BJ (cell line): Measurements from ENCODE around the genes LHFPL6, KBTBD6 and MTRF1.

DNA sequence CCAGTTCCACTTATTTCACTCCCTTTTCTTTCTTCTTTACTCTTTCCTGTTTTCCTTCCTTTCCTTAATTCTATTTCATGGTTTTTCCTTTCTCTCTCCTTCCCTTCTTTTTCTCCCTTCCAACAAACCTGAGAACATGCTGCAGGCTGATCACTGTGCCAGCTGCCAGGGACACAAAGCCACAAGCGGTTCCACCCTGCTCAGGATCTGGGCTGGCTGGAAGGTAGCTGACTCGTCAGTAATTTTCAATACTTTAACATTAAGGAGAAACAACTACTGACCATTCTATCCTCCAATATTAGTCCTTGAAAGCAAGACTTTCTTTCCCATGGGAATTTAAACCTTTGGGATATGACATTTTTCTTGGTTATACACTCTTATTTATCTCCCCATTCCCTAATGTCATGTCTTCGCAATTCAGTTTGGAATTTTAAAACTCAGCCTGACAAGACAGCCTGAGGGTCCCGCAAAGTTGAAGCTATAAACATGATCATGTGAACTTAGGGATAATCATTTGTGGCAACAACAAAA is 143.6 kb downstream of the LHFPL6 start:
- CAGE, long polyA plus RNA = no peak
- RRBS = no CpG with 5 or more reads among the region's 4 CpGs

GRCh38 chr13:39567649-39568110 is 35.3 kb downstream of the LHFPL6 start:
- CAGE, long polyA plus RNA = no peak
- RRBS = no CpG with 5 or more reads among the region's 1 CpG

GRCh38 chr13:39571257-39571985 is 31.6 kb downstream of the LHFPL6 start:
- CAGE, long polyA plus RNA = no peak
- RRBS = 100% methylated on average over 2 of the region's 20 CpGs

DNA sequence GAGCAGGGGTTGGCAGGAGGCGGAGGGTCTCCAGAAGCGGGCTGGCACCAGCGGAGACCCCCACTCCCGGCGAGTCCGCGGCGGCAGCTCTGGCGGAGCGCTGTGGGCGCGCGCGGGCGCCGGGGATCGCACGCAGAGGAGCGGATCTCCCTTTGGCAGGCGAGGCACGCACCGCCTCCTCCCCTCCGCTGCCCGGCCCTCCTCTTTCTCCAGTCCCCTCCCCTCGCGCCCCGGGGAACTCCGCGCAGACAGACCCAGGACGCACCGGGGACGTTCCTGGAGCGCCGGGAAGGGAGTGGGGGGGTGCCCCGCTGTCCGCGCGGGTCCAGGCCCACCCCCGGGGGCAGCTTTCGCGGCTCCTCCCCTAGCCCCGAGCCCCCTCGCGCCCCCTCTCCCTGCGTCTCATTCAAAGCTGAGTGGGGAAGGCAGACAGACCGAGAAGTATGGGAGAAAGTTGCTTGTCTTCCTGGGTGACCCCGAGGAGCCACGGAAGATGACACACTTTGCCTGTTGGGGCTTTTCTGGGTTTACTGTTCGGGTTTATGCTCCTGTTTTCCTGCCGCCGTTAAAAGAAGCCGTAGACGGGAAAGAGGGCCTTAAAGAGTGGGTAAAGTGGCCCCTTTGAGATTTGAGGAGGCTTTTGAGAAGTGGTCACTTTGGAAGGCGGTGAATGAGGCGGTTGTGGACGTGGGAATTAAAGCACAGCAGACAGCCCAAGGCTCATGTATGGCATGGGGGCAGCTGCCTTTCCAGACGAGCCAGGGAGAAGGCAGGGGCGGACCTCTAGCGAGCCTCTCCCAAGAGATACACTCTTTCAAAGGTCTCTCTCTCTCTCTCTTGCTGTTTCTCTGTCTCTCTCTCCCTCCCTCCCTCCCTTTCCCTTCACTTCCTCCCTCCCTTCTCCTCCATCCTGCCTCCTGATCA is at the start of gene LHFPL6:
LHFPL6 (minus strand) TSS at position 154 of the 924 bp plus-strand sequence.
- CAGE, long polyA plus RNA = start-site peak on the minus strand centred at position 130 of the sequence, 55 bp wide, 62 and 126 reads in 2 replicates
- RRBS = 1% methylated on average over 29 of the region's 59 CpGs

- CAGE, long polyA plus RNA = no peak
- RRBS = no CpG with 5 or more reads among the region's 6 CpGs
These were observed 237.3 kb downstream of the COG6 start for GRCh38 chr13:39892665-39893285.

- CAGE, long polyA plus RNA = no peak
- RRBS = no CpG with 5 or more reads among the region's 10 CpGs
These were observed 427.1 kb downstream of the COG6 start for GRCh38 chr13:40082434-40083070.

GRCh38 chr13:40149422-40149956 is 494.0 kb downstream of the COG6 start:
- CAGE, long polyA plus RNA = no peak
- RRBS = no CpG with 5 or more reads among the region's 2 CpGs

DNA sequence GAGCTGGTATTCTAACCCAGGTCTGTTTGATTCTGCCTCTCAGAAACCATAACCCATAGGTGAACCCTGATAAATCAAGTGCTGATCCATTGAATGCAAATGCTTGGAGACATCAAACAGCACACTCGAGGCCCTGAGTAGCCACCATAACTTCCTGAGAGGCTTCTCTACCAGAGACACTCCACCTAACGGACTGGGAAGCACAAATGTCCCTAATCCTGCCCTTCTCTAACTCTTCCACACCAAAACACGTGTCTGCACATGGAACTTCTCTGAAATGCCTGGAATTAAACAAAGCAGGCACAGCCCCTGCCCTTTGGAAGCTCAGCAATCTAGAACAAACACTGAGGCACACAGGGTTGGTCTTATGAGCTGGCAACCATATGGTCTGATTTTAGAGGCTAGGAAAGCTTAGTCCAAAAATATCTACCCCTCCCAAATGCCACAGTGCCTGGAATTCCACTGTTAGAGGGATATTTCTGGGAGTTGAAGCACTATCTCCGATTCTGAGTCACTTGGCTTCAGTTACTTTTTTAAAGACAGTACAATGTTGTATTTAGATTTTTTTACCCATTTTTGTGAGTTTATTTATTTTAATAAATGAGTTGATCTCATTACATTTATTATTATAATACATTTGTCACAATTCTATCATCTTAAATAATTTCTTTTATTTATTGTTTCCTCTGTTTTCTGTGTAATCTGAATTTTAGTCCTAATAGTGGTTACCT is 189.8 kb downstream of the FOXO1 start:
- CAGE, long polyA plus RNA = no peak
- RRBS = no CpG with 5 or more reads among the region's 4 CpGs

DNA sequence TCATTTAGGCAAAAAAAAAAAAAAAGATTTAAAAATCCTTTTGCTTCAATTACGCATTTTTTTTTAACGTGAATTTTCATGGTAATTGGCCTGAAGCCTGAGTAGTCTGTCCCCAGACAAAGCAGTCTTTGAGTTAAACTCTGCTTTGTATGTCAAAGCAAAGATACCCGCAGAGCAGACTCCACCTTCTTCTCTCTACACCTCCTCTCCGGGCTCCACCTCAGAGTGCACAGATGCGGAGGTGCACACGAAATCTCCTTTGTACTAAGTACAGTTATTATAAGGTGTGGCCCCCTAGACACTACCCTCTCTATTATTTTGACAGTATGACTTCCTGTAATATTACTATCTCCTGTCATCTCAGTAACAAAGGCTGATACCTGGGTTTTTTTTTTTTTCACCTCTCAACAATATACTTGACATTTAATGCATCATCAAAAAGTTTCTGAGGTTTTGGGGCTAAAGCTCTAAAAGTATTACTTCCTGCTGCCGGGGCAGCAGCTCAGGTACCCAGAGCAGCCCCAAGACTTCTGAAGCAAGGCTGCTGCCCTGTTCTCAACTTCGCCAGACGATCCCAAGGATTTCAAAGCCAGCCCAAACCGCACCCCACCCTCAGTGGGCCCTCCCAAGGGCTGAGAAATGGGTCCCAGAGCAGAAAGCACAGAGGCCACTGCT is 180.8 kb downstream of the FOXO1 start:
- CAGE, long polyA plus RNA = no peak
- RRBS = no CpG with 5 or more reads among the region's 10 CpGs

GRCh38 chr13:40599299-40599687 is 67.1 kb downstream of the FOXO1 start:
- CAGE, long polyA plus RNA = no peak
- RRBS = no CpG with 5 or more reads among the region's 7 CpGs

DNA sequence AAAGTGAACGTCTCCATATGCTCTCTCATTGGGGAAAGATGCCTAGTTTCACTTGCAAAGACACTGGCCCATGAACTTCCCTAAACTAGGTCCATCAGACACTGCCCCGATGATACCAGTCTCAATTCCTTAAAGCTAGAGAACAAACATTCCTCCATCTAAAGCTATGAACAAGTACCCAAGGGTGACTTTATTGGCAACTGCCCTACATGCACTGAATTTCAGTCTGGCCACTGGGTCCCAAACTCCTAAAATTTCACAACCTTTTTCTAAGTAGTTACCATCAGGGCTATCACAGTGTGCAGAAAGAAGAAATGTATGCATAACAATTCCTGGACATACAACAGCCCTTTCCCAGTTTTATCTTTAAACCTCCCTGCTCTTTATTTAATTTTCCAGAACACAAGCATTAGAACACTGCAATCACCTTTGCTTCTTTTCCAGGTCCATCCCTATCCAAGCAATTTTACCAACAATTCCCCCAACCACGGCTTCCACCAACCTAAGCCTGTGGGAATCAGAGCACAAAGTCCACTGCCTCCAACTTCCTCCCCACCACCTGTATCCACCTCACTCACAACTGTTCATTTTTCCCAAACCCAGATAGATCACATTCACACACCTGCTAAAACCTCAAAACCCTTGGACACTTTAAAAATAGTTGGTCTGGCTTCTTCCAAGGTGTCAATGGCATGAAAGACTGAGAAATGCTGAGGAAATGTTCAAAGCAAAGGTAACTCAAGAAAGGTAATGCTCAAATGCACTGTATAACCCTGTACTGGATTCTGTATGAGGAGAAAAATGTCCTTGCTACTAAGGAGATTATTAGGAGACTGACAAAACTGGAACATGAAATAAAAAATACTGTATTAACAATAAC is 39.5 kb downstream of the FOXO1 start:
- CAGE, long polyA plus RNA = no peak
- RRBS = no CpG with 5 or more reads among the region's 3 CpGs

GRCh38 chr13:40629759-40630422 is 36.5 kb downstream of the FOXO1 start:
- CAGE, long polyA plus RNA = no peak
- RRBS = no CpG with 5 or more reads among the region's 4 CpGs

DNA sequence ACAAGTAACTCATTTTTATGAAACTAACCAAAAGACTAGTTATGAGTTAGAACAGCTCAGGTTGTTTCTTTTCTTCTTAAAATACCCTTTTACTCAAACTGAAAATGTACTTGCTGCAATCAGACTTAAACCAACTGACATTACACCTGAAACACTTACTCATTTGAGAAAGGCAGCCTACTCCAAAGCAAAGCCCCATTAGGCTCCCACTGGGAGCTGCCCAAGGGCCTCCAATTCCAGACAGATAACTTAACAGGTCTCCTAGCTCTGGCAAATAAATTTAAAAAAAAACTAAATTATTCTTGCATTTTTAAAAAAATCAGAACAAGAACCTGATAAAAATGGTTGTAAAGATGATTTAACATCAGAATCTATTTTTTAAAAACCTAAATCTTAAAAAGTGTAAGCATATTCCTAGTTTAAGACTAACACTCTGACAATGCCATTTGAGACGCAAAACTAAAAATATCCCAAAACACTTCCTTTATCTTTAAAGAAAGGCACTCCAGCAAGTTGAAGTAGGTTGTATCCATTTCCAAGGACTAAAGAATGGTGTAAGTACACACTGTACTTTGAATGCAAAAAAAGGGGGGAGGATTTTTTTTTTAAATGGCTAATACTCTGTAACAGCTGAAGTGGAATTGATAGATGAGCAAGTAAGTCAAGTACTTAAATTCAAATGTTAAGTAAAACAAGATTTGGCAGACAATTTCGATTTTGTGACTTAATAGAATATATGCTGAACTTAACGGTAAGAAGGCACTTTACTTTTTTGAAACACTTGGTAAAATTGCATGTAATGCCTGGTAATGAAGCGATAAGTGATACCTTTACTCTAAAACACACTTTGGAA is 3.3 kb downstream of the FOXO1 start:
- CAGE, long polyA plus RNA = no peak
- RRBS = no CpG with 5 or more reads among the region's 4 CpGs

DNA sequence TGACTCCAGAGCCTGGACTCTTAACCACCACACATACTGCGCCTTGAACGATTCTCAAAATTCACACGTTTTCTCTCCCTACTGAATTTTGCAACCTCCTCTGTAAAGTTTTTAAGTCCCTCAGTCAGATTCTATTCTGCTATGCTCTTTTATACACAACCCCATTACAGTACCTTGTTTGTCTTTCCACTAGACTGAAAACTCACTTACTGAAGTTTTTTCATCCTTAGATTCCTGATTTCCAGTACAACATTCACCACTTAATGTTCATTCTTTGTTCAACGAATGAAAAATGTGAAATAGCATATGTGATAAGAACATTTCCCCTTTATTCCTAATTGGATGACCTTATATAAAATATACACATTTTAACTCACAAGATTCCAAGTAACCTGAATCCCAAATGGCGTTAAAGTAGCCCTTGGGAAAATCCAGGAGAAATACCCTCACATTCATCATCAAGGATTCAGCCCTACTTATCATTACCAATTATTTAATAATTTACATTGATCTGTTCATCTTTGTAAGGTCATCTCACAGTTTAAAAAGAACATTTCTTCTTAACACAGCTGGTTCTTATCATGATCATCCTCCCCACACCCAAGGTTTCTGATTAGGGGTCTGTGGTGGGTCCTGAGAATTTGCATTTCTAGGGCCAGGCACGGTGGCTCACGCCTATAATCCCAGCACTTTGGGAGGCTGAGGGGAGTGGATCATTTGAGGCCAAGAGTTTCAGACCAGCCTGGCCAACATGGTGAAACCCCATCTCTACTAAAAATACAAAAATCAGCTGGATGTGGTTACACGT is 101.7 kb downstream of the ELF1 start:
- CAGE, long polyA plus RNA = no peak
- RRBS = no CpG with 5 or more reads among the region's 8 CpGs

DNA sequence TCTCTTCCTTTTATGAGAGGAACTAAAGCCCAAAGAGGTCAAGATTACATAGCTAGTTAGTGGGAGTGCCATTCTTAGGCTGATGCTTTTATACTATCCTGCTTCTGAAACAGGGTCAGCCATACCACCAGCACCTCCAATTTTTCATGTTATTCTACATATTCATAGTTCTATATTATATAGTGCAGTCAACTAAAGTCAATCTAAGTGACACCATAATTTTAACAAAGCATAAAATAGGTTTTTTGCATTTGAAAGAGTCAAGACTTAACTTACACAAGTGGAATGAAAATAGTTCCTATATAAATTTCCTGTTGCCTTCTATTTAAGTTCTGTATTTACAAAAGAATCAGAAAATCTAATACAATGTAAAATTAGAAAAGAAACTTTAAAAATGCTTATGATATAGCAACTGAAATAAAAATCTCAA is 86.3 kb downstream of the ELF1 start:
- CAGE, long polyA plus RNA = no peak

GRCh38 chr13:40951255-40951958 is 67.7 kb downstream of the ELF1 start:
- CAGE, long polyA plus RNA = no peak
- RRBS = no CpG with 5 or more reads among the region's 10 CpGs

DNA sequence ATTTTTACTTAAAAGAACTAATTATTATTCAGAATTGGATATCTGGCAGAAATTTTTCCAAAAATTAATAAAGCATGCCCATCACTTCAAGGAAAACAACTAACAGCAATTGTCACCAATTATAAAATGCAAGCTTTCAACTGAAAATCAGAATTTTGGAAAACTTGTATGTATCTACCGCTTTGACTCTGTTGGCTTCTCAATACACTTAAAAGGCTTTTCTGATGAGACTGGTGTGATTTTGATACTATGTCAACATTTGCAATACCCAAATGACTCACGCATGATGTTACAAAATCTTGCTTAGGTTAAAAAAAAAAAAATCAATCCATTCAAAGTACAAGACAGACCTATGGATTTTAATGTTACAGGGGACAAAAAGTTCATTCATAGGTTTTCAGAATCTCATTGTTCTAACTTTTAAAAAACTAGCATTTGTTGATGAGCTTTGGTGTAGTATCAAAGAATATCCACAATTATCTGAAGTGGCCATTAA is 10.8 kb downstream of the ELF1 start:
- CAGE, long polyA plus RNA = no peak
- RRBS = no CpG with 5 or more reads among the region's 2 CpGs

DNA sequence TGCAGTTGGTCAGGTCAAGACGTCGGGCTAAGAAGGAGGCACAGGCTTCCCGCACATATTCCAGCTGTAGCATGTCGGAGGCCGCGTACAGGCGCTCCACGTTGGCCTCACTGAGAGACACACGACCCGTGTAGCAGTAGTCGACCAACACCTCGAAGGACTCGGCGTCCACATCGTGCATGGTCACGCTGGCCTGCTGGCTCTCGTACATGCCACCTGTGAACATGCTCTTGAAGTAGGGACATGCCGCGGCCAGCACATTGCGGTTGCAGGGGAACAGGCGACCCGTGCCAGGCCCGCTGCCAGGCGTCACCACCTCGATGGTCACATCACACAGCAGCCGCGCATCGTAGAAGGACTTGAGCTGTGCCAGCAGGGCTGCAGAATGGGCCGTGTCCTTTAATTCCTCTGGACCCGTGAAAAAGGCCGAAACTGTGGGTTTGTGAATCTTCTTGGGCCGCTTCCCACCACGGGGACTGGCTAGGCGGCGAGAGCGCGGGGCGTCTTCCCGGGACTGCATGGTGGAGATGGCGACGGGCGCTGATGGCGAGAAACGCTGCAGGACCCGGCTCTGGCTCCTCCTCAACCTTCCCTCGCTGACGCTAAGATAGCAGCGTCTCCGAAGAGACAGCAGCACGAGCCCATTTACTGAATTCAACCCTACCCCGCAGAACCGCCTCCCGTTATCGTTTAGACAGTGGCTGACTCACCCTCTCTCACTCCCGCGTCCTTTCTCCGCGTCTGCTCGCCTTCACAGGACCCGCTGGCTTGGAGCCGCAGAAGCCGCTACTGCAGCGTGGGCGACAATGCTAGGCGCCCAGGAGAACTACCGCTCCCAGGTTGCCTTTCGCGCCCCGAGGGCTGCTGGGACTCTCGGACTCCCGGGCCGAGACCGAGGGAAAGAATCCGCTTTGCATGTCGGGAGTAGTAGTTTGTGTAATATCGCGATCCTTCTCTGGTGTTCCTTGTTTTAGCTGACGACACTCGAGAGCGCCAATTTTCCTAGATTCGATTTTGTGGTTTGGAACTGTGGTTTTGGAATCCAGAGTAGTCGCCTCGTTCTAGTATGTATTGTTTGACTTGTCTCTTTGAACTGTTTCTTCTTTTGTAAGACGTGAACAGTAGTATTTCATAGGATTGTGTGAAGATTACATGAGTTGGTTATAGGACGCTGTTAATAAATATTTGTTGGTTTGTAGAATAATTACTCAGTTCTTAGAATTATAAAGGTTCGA is at the start of gene KBTBD6:
KBTBD6 (minus strand) TSS at position 811 of the 1,235 bp plus-strand sequence.
- CAGE, long polyA plus RNA = no peak
- RRBS = 3% methylated on average over 5 of the region's 86 CpGs

DNA sequence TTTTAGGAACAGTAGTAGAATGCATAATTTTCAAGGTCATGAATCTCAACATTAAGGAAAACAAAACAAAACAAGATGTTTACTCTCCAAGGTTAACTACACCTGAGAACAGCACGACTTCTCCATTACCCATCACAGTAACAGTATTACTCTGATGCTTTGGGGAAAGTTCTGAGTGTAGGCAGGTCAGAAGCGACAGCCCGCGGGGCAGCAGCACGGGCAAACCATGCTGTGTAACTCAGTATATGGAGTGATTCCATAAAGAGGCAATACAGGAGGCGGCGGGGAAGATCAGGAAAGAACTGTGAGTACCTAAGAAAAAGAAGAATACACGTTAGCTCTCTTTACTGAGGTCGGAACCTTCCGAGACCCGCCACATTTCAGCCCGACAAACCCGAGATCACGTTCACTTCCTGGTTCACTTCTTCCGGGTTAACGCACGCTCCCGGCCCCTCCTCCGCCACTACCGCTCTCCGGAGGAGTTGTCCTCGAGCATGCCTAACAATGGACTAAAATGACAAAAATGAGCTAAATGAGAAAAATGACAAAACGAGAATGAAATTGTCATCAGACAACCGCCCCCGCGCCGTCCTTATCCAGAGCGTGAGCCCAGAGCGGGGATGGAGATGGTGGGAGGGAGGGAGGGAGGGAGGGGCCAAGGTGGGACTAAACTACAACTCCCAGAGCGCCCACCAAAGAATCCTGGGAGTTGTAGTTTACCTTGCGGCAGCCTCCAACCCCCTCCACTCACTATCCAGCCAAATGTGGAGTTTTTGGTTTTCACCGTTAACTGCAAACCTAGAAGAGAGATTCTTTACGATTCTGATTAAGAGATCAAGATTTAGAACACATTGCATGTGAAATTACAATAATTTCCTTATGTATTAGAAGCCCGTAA is at the start of gene MTRF1:
MTRF1 (minus strand) TSS at position 404 of the 898 bp plus-strand sequence.
- CAGE, long polyA plus RNA = no peak
- RRBS = no CpG with 5 or more reads among the region's 34 CpGs

GRCh38 chr13:41488167-41488567 is 30.8 kb downstream of the RGCC start:
- CAGE, long polyA plus RNA = no peak
- RRBS = no CpG with 5 or more reads among the region's 2 CpGs